Hematopoietic multipotent progenitor cell (in vitro differentiated cells): ENCODE measurements around a stretch of chr7.

- CAGE, long polyA plus RNA: no peak
These were observed 2.2 kb downstream of the GLCCI1 start for GRCh38 chr7:7970511-7971568.

GRCh38 chr7:8014934-8015570 is 46.5 kb downstream of the GLCCI1 start:
- CAGE, long polyA plus RNA: no peak

GRCh38 chr7:8188339-8188826 is 73.6 kb downstream of the ICA1 start:
- CAGE, long polyA plus RNA: no peak

GRCh38 chr7:12214678-12215143 is 3.6 kb downstream of the TMEM106B start:
- CAGE, long polyA plus RNA: no peak

DNA sequence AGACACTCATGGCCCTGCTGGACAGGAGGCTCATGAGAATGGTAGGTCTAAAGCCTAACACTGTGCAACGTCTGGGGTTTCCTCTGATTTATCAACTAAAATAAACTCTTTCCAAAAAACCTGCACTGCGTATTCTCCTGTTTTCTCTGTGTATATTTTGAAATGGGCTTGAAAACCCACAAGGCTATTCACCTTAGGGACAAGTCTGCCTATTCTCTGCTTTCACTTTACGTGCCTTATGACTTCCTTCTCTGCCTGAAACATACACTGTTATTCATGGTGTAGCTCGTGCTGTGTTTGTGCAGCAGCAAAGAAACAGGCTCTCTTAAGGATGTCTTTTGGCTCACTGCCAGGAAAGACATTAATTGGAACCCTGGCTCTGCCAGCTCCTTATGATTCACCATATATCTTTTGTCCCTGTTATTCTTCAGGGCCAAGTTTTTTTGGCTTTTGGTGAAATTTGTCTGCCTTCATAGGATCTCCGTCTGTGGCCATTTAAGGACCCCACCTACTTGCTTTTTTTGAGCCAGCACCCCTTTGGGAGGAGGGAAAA is 92.4 kb downstream of the TMEM106B start:
- CAGE, long polyA plus RNA: no peak

GRCh38 chr7:12404157-12404588 is 508 bp upstream of the VWDE start:
- CAGE, long polyA plus RNA: no peak

DNA sequence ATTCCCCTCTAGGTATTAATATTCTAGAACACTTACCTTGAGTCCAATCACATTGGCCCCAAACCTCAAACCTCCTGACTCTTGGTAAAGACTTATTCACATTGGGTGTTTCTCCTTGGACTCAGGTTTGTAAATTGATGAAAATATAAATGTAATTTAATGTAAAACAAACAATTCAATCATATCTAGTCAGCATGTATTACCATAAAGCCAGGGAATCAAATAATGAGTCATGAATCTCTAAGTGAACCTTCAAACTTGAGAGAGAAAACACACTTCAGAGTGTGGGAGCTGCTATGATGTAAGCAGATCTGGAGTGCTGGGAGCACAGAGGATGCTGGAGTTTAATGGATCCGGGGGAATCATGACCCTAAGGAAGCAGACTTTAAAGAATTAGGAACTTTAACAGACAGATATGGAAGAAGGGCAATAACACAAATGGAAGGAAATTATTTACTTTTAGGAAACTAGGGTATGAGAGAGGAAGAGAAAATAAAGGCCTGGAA is 5.2 kb upstream of the SCIN start:
- CAGE, long polyA plus RNA: no peak

- CAGE, long polyA plus RNA: no peak
These were observed 18.1 kb downstream of the SCIN start for GRCh38 chr7:12588692-12589032.

DNA sequence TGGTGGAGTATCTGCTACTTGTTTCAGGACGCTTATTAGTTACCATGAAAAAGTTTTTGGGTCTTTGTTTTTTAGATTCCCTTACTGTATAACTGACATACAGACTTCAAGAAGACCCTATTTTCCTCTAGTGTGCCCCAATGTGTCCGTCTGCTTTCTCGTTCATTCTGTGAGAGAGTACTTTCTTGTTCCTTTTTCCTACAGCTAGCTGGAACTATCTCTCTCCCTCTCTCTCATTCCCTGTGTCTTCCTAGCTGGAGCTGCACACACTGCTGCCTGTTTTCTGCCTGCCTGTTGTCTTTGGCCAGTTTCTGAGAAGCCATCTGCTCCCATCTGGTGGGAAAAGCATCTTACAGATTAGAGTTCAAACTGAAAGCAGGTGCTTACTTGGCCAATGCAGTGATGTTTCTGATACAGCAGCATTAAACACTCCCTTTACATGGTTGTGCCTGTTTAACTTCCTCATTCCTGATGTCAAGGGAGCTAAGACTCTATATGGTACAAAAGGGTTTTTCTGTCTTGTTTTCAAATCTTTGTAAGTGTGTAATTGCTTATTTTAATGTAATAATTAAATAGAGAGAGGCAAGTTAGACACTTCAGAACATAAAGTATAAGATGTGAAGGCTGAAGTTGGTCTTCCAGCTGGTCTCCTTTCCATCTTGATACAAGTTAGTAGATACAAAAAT is 49.2 kb upstream of the ARL4A start:
- CAGE, long polyA plus RNA: no peak

DNA sequence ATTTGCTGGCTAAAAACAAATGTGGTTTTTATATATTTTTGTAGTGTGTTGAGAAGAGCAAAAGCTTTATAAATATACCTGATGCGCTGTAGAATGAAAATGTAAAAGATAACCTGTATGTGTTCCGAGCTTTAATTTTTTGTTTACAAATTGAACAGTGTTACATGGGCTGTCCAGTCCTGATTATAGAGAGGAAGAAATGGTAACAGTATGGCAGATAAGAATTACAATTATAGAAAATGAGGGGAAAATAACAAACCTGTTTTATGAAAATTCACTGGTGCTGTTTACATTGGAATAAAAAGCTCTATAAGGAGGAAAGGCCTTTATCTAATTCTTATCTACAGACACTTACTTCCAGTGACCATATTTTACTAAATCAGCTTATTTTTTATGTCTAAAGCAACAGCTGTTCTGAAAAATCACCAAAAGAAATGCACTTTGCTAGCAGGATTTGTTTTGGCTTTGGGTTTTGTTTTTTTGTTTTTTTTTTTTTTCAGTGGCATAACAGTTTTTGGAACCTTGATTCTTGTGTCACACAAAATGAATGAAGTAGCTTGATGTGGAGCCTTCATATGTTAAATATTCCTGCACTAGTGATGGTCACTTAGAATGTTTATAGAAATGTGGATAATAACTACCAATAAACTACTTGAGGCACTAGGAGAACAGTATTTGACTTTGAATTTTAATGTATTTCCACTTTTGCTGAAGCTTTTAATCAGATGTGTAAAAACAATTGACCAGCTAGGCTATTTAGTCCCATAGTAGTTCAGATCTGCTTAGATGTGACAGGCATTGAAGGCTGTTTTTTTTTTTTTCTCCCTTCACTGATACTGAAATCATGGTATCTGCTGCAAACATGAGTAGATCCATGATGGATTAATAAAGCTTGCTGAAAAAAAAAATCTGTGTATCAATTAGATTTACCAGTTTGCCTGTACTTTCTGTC is 2.7 kb downstream of the ARL4A start:
- CAGE, long polyA plus RNA: no peak

GRCh38 chr7:12785470-12785958 is 98.1 kb downstream of the ARL4A start:
- CAGE, long polyA plus RNA: no peak

GRCh38 chr7:12839634-12840165 is 152.3 kb downstream of the ARL4A start:
- CAGE, long polyA plus RNA: no peak

DNA sequence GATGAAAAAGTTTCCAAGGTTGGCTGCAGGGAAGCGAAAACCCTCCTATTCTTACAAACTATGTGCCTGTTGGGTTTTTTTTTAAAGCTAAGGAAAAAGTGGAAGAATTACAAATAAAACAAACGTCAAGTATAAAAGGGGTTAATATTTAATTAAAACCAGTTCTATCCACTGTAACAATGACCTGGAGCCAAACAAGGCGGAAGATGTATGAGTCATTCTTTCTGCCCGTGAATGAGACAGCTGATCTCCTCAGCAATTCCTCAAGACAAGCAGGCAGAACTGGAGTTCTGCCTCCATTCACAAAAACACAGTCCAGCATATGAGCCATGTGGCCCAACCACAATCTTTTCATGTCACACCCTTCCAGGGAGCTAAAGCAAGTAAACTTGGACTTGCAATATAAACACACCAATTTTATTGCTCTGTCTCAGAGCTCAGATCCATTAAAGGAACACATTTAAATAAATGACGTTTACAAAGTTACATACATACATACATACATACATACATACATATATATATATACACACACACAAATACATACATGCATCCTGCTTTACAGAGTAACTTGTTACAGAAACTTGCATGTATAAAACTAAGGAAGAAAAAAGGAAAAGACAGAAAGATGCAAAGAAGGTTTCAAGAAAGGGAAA is 8.3 kb downstream of the ETV1 start:
- CAGE, long polyA plus RNA: no peak

DNA sequence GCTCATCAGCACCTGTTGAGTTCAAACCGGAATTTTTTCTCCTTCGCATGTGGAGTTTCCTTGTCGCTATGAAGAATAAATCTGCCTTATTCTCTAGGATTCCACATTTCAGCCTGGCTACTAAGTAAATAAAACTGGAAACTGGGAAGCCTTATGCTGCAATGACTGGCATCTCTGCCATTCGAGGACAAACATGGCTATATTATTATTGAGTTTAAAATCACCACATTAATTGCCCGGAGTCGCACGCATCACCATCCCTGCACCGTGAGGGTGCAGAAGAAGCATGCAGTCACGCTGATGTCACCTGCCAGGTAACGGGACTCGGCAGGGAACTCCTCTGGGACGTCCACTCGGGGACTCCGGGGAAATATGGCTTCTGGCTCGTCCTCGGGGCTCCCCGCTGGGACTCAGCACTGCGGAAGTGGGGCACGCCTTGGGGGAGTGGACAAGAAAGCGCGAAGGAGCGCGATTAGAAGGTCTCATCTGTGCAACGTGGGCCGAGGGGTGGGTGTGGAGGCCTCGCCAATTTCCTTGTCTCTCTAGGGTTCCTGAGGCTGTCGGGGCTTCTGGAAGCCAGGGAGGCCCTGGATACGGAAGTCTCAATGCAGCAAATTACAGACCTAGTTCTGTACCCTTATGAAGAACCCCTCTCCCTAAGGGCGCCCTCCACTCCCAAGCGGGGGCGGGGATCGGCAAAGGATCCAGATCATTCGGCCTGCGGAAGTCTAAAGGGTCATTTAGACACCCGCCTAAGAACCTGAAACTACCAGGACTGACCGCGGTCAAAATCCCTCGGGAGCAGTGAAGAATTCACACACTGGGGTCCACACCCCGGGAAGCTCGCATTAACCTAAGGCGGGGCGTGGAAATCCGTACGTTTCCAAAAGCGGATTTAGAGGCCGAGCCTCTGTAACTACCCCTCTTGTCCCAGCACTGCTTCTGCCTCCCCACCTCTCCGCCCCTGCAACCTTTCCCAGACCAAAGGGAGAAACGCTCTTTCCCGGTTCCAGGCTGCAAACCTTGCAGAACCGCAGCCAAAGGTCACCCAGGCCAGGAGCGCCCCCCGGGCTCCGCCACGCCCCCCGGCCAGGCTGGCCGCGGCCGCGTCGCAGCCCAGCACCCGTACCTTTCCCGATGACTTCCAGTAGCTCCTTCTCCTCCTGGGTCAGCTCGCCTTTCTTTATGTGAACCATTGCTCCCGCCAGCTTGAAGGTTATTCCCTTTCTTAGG is 760 bp downstream of the ANKMY2 start:
- CAGE, long polyA plus RNA: no peak

DNA sequence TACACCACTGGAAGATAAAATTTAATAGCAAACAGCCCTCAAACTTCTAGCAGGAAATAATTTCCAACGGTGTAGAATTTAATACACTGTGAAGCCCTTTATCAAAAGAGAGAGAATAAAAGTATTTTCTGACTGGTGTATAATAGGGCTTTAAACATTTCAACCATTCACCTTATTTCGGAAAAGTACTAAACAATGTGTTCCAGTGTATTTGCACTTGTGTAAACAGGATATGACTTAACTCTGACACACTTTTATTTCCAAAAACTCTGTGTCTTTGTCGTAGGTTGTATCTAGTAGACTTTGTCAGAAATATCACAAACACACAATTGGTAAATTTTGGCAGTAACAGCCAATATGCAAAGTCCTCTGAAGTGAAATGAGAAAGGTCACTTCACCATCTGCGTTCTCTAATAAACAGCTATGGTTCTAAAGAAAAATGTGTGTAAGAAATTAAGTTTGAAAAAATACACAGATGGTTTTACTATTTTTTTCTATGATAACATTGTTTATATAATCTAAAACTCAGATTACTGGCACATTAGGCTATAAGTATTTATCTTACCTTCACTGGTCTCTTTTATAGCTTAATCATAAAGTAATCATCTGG is 10.3 kb upstream of the TSPAN13 start:
- CAGE, long polyA plus RNA: no peak

- CAGE, long polyA plus RNA: no peak
These were observed 2.0 kb downstream of the TSPAN13 start for GRCh38 chr7:16755341-16756102.

GRCh38 chr7:16795670-16796340 is 9.0 kb downstream of the AGR2 start:
- CAGE, long polyA plus RNA: no peak

DNA sequence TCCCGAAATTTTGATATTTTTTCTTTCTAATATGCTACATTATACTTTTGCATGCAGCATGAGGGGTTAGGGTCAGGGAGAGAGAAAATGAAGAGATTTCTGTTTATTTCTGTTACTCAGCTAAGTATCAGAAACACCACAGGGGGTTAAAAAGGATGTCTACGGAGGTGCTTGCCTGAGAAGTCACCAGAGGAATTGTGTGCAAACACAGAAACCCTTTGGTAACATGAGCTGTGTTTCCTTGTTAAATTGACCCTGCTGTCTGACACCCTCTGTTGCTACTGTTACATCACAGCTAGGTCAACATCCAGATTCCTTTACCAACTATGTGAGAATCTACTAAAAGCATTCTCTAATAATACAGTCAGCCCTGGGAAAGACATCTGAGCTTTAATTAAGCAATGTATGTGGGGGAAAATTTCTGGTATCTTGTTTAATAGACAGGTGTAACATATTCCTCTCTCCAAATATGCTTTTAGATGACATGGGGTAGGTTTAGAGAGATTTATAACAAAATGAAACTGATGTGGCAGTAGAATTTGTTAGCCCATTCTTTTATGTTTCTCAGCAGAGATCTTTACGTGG is 168.1 kb upstream of the AHR start:
- CAGE, long polyA plus RNA: no peak

GRCh38 chr7:17131896-17132472 is 166.5 kb upstream of the AHR start:
- CAGE, long polyA plus RNA: no peak

GRCh38 chr7:17276361-17276735 is 22.1 kb upstream of the AHR start:
- CAGE, long polyA plus RNA: no peak